B cell (primary cell): ENCODE results near the genes H4C12 and H1-5.

- PRO-cap: unidirectional peak, minus-strand start at chr6:27684774
- CAGE, long polyA plus RNA: no peak
Measured at GRCh38 chr6:27684433-27685053, 123.2 kb downstream of the H2BC13 start.

GRCh38 chr6:27721095-27721468, 86.6 kb downstream of the H2BC13 start:
- PRO-cap: no peak
- CAGE, long polyA plus RNA: no peak

DNA sequence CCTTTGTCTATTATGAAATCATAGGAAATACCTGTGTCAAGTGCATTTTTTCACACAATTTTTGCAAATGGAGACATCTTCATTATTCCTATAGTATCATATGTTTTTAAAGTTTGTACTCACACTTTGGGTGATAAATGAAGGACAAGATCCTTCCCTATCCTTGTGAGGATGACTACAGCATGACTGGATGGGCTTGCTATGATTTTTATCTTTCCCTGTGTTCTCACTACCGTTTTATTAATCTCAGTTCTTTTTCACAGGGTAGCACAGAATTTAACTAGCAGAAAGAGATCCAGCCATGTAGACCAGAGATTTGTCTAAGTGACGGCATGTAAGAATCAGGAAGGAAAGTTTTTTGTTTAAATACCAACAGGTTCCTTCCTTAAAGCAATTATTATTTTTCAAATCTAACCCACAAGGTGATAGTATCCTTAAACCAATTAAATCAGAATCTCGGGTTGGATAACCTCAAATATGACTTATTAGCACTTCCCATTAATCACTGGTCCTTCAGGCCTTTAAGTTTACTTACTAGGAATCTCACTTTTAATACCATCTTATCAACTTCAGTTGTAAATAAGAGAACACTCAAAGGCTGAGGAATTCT, 1.4 kb downstream of the H4C12 start:
- PRO-cap: no peak
- CAGE, long polyA plus RNA: no peak

DNA sequence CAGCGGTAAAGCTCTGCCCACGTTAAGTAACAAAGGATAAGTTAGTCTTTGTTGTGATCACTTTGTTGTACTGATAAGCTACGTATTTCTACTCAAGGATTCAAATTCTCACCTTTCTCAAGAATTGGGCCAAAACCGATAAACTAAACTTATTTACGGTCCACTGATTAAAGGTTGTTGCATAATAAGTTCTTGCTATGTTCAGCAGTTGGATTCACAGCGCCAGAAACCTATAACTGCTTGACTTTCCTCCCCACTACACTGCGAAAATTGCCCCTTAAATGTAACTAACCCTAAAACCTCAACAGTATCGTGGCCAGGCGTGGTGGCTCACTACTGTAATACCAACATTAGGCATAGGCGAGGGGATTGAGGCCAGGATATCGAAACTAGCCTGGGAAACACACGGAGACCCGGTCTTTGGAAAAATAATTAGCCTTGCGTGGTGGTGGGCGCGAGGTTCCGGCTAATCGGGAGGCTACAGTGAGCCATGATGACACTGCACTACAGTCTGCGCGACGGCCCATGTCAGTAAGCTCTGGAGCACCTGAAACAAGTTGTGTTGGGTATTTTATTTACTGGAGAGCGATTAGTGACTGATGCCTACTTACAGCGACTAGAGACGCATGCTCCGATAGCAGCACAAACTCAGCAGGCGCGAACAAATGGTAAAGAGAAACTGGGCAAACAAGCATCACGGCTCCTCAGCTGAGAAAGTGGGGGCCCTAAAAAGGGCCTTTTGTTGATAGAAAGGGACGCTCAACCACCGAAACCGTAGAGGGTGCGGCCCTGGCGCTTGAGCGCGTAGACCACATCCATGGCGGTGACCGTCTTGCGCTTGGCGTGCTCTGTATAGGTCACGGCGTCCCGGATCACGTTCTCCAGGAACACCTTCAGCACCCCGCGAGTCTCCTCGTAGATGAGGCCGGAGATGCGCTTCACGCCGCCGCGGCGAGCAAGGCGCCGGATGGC, 617 bp downstream of the H4C12 start:
- PRO-cap: bidirectional peak, plus-strand start at position 509 of the sequence, minus-strand start at position 492 of the sequence; bidirectional peak, plus-strand start at position 664 of the sequence, minus-strand start at position 718 of the sequence
- CAGE, long polyA plus RNA: no peak

GRCh38 chr6:27831429-27831769, at the start of gene H4C12:
Gene H4C12 (minus strand): TSS chr6:27831560.
- PRO-cap: bidirectional peak, plus-strand start at chr6:27831710, minus-strand start at chr6:27831612
- CAGE, long polyA plus RNA: no peak

GRCh38 chr6:27866913-27867959, at the start of gene H1-5:
Gene H1-5 (minus strand): TSS chr6:27867588.
- PRO-cap: unidirectional peak, minus-strand start at chr6:27867404; unidirectional peak, minus-strand start at chr6:27867588
- CAGE, long polyA plus RNA: no peak

DNA sequence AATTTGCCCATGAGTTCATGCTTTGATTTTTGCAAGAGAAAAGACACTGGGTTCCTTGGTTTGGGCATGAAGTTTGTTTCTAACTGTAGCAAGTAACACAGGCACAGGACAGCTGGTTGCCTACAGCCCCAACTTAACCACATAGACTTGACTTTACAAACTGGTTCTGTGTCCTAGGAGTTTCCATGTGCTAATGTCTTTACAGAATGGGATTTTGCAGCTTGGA, 485 bp upstream of the H1-5 start:
- PRO-cap: no peak
- CAGE, long polyA plus RNA: no peak

DNA sequence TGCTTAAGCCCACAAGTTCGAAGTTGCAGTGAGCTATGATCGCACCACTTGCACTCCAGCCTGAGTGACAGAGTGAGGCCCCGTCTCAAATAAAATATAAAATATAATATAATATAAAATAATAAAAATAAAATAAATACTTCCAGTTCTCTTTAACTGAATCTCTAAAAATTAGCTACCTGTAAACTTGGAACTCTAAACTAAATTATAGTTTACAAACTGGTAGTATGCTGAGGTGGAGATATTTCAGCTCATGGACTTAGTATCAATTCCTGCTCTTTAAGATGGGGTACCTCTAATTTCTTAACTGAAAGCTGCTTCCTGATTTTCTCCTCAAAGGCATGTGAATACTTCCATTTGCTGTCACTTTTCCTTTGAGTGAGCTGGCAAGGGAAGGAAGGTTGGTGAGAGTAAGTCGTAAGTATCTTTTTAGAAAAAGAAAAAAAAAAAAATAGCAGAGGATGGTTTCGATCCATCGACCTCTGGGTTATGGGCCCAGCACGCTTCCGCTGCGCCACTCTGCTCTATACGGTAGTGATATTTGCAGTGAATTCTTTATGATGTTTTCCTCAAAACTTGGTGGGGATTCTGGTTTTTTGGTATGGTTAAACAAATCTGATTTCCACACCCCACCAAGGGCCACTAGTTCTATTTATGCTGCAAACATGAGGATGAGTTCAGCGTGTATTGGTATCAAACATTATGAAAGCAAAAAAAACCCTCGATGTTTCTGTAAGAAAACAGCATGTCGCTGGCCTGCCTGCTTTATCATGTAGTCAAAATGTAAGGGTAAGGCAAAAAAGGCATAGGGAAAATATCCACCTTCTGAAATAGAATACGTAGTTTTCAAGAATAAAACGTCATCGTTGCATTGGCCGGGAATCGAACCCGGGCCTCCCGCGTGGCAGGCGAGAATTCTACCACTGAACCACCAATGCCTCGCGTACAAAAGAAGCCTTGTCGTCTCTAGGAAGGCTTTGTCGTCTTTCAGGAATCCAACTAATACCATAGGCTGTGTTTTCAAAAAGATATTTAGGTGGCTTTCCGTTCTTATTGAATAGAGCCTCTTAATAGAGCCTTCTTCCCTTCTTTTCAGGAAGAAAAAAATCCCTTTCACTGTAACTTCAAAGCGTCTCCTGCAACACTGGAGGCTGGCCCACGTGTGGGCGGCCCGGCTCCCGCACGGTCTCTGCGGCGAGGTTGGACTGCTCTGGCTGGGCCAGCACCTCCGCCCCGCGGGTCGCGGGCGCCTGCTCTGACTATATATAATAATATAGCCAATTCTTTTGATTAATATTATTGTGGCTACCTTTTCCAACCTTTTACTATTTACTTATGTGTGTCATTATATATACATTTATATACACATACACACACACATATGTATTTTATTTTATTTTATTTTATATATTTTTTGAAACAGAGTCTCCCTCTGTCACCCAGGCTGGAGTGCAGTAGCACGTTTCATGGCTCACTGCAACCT, 9.4 kb downstream of the H2BC17 start:
- PRO-cap: unidirectional peak, minus-strand start at position 530 of the sequence; bidirectional peak, plus-strand start at position 974 of the sequence, minus-strand start at position 943 of the sequence; unidirectional peak, minus-strand start at position 1,191 of the sequence
- CAGE, long polyA plus RNA: no peak

- PRO-cap: no peak
- CAGE, long polyA plus RNA: no peak
Measured at GRCh38 chr6:28155930-28156523, 14.3 kb downstream of the ZKSCAN8 start.

GRCh38 chr6:28334991-28335626, 839 bp downstream of the ZSCAN31 start:
- PRO-cap: bidirectional peak, plus-strand start at chr6:28335662, minus-strand start at chr6:28335497
- CAGE, long polyA plus RNA: no peak

- PRO-cap: unidirectional peak, minus-strand start at chr6:28356286
- CAGE, long polyA plus RNA: no peak
Measured at GRCh38 chr6:28355608-28356513, 6.1 kb downstream of the ZKSCAN3 start.

- PRO-cap: no peak
- CAGE, long polyA plus RNA: no peak
Measured at GRCh38 chr6:28382028-28382586, 17.4 kb downstream of the ZSCAN12 start.

DNA sequence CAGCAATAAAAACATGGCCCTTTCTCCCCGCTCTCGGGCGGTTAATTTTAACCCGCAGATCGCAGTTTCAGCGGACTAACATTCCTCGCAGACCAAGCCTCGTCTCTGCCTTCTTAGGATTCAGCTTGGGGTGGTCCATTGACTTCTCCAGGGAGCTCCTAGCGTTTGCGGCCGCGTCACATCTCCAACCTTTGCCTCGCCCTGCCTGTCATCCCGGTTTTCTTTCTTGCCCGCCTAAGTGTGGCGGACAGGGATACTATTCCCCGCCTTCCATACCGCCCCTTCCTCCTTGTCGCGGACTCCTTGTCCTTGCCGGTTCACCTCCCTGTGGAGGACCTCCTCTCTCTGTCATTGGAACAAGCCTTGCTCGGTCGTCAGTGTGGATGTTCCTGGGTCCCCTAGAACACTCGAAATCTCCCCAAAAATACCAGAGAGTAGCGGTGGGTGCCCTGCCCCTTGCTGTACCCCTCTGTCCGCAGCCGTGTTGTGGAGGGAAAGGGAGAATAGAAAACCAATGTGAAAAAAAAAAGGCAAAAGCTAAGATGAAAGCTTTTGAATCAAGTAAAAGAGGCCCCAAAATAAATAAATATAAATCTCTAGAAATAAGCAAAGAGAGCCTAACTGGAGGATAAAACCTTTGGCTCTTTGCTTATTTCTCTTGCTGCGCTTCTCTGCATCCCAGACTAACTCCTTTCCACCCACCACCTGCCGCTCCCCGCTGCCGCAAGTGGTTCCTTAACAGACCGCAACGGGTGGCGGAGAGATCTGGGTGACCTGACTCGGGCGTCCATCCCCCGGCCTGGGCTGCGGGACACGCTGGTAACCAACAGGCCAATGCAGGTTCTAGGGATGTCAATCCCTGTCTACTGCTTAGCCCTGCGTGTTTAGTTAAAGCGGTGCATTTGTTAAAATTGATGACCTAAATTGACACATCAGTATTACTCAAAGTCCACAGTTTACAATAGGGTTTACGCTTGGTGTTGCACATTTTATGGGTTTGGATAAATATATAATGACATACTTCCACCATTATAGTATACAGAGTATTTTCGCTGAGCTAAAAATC, 48.5 kb upstream of the SCAND3 start:
- PRO-cap: no peak
- CAGE, long polyA plus RNA: no peak

DNA sequence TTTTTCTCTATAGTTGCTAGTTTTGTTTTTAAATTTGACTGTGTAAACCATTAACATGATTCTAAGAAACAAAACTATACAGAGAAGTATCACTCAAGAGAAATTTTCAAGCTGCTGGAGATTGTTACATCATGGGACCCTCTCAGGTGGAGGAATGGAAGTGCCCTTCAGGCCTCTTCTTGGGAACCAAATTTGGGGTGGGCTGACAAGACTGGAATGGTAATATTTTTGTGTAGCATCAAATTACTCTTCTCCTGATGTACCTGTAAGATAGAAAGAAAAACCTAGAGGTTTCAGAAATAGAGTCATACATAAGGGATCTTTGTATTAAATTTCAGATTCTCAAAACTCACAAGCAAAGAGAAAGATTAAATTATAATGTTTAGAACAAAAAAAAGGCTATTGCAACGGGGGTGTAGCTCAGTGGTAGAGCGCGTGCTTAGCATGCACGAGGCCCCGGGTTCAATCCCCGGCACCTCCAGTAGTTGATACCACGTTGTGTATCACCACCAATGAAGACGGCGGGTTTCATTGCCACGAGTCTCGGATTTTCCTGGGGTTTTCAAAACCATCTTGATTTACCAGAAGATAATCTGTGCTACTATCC, 132.3 kb upstream of the SCAND3 start:
- PRO-cap: no peak
- CAGE, long polyA plus RNA: no peak

DNA sequence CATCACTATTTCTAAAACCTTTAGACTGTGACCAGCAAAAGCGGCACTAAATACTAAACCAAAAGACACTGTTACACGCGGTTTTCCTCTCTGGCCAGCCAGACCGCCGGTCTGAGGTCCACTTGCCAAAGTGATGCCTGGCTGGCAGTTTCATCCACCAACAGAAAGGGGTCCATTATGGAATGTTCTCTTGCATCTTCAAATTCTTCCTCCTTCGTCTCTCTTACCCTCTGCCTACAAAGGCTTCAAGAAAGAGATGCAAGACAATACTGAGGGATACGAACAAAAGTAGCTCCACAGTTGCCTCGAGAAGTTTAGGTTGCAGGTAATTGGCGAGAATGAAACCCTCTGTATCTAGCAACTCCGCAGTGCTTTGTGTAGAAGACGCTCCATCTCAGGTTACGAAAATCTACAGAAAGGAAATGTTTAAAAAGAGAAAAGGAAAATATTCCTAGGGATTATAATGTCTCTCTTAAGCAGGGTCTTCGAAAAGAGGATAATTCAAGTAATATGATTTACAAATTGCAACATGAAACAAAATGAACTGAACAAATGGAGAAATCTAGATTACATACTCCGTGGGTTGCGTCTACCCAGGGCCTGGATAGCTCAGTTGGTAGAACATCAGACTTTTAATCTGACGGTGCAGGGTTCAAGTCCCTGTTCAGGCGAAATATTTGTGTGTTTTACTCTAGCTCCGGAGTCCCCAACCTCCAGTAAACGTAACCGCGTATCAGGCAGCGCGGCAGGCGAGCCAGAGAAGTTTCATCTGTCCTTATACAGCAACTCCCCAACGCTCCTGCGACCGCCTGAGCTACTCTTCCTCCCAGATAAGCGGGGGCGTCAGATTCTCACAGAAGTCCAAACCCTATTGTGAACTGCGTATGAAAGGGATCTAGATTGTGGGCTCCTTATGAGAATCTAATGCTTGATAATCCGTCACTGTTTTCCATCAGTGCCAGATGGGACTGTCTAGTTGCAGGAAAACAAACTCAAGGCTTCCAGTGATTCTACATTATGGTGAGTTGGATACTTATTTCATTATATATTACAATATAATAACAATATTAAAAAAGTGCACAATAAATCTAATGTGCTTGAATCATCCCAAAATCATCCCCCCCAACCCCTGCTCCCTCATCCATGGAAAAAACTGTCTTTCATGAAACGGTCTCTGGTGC, 160.4 kb upstream of the SCAND3 start:
- PRO-cap: no peak
- CAGE, long polyA plus RNA: no peak

GRCh38 chr6:28757312-28758049, 166.3 kb downstream of the TRIM27 start:
- PRO-cap: no peak
- CAGE, long polyA plus RNA: no peak

DNA sequence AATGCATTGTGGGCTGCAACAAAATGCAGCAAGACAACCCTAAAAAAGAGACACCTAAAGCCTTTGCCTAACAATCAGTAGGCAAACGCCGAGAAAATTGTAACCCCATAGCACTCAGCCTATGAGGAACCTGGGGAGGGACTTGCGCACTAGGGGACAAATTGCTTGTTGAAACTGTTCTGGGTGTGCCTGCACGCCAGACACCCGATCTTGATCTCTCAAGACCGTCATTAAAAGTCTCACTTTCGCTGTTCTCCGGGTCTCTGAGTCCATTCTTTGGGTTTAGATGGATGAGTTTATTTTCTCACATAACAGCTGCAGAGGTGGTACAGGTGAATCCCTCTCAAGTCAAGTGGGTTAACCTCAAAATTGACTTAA, 146.9 kb downstream of the TRIM27 start:
- PRO-cap: no peak
- CAGE, long polyA plus RNA: no peak

GRCh38 chr6:28838457-28839510, 85.0 kb downstream of the TRIM27 start:
- PRO-cap: unidirectional peak, minus-strand start at chr6:28838519
- CAGE, long polyA plus RNA: no peak

DNA sequence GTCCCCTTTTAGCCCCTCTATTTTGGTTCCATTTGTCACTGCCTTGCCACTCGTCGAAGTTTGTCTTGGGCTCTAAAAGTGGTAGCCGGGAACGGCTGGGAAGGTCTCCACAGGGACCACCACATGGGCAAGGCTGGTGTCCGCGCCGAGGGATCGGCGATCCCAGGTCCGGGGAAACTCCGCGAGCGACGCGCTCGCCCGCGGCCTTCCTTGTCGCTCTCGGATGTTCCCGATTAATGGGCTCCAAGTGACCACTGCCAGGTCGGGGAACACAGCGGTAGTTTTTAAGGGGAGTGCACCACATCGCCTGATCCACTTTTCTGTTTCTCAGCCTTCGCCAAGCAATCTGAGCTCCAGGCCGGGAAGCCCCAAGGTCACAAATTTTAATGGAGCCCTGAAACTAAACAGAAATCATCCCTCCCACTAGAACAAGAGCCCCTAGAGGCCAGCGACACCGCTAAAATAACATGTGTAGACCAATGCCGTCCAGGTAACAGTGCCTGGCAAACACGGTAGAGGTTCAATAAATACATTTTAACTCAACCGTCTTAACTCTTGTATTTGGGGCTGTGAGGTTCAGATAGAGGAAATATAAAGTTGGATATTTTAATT, 26.9 kb downstream of the TRIM27 start:
- PRO-cap: bidirectional peak, plus-strand start at position 493 of the sequence, minus-strand start at position 348 of the sequence
- CAGE, long polyA plus RNA: no peak

DNA sequence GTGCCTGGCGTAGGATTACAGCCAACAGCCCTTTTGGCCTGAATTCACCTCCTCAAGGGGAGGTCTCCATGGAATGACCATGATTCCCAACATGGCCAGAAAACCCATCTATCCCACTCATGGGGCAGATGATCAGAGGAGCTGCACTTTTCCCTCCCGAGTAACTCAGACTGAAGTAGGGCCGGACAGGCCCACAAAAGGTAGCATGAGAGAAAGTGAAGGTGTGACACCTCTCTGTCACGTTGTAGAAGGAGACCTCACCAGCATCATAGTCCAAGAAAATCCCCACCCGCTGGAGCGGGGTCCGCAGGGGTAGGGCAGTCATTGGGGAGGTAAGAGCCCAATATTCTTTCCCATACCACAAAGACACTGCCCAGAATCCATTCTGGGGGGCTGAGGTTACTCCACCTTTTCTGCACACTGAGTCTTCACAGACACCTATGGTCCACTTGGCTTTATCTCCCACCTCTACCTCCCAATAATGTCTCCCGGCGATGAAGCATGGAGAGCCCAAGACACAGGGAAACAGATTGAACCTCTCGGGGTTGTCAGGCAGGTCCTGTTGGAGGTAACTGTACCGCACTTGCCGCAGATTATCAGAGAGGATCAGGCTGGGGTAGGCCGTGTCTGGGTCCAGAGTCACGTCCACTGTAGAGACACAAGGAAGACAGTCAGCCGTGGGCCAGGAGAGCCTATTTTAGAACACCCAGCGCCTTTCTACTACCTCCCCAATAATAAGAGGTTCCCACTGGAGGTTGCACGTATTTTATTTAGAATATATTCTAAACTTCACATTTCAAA, 19.6 kb downstream of the TRIM27 start:
- PRO-cap: no peak
- CAGE, long polyA plus RNA: no peak